Fibroblast of the aortic adventitia (primary cell): Measurements from ENCODE around the gene LYL1.

GRCh38 chr19:12938924-12939062 is 384 bp downstream of the CALR start:
- CAGE, long polyA plus RNA = no peak

DNA sequence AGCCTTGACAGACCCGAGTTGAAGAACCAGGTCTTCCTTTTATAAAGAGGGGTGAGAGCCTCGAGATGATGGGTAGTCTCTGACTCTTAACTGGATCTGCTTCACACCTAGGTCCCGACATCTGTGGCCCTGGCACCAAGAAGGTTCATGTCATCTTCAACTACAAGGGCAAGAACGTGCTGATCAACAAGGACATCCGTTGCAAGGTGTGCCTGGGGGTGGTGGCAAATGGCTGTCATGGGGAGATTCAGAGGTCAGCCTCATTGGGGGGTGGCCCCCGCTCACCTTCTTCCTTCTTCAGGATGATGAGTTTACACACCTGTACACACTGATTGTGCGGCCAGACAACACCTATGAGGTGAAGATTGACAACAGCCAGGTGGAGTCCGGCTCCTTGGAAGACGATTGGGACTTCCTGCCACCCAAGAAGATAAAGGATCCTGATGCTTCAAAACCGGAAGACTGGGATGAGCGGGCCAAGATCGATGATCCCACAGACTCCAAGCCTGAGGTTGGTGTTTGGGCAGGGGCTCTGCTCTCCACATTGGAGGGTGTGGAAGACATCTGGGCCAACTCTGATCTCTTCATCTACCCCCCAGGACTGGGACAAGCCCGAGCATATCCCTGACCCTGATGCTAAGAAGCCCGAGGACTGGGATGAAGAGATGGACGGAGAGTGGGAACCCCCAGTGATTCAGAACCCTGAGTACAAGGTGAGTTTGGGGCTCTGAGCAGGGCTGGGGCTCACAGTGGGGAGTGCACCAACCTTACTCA is 1.7 kb downstream of the CALR start:
- CAGE, long polyA plus RNA = no peak

- CAGE, long polyA plus RNA = no peak
These were observed 1.9 kb upstream of the RAD23A start for GRCh38 chr19:12943281-12944670.

DNA sequence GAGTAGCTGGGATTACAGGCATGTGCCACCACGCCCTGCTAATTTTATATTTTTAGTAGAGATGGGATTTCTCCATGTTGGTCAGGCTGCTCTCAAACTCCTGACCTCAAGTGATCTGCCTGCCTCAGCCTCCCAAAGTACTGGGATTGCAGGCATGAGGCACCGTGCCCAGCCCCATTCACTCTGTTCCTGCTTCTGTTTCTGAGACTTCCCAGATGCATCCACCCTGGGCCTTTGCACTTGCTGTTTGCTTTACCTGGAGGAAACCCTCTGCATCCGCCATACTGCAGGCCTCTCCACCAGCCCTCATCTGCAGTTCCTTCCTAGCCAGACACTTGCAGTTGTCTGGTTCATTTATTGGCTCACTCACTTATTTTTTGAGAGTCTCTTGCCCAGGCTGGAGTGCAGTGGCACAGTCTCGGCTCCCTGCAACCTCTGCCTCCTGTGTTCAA is 5.4 kb downstream of the GADD45GIP1 start:
- CAGE, long polyA plus RNA = no peak

DNA sequence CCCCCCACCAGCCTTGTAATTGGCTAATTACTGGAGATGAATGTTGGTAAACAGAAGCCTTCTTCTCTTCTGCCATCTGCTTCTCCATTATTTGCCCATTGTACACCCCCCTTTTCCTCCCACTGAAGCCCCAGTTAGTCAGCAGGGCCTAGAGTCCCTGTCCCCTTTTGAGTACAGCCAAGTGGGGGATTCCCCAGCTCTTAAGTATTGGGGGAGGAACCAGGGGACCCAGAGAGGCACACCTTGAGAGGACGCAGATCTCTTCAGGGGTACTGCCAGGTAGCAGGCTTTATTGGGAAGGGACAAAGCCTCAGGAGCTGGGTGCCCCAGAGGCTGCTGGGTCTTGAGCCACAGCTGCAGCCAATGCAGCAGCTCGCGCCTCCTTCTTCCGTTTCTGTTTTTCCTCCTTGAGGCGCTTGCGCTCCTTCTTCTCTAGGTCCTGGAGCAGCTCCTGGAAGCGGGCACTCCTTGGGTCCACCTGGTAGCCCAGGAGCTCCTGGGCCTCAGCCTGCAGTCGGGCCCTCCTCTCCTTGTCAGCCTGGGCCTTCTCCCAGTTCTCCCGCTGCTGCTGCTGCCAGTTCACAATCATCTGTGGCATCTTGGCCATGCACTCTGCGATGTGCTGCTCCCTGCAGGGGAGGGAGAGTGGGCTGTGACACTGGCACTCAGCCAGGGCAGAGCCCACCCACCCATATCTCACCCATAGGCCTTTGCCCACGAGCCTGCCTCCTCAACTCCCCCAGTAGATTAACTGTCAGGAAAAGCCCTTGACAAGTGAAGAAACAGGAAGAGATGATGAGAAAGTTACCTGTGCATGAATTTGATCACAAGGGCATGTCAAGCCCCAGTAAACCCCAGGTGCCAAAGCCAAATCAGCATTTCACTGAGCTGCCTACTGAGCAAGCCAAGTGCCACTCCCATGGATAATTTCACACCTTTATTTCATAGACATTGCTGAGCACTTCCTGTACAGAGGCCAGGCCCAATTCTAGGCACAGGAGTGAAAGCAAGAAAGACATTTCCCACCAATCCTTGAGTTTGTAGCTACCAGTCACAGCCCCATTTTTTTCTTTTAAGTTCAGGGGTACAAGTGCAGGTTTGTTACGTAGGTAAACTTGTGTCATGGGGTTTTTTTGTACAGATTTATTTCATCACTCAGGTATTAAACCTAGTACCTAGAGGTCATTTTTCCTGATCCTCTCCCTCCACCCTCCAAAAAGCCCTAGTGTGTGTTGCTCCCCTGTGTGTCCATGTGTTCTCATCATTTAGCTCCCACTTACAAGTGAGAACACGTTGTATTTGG is 2.7 kb downstream of the GADD45GIP1 start:
- CAGE, long polyA plus RNA = no peak

DNA sequence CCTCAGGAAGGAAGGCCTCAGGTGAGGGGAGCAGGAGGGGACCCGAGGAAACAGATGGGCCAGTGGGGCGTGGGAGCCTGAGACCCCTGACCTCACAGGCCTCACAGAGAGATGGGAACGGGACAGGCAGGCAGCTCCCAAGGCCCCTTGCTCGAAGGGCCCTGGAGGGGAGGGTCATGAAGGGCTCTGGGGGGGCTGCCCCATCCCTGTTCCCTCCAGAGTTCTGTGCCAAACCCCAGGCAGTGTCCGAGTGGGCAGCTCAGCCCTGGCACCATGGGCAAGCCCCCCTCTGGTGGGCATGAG is 5.6 kb downstream of the DAND5 start:
- CAGE, long polyA plus RNA = no peak

GRCh38 chr19:12996546-12997032 is 1.3 kb downstream of the NFIX start:
- CAGE, long polyA plus RNA = no peak

DNA sequence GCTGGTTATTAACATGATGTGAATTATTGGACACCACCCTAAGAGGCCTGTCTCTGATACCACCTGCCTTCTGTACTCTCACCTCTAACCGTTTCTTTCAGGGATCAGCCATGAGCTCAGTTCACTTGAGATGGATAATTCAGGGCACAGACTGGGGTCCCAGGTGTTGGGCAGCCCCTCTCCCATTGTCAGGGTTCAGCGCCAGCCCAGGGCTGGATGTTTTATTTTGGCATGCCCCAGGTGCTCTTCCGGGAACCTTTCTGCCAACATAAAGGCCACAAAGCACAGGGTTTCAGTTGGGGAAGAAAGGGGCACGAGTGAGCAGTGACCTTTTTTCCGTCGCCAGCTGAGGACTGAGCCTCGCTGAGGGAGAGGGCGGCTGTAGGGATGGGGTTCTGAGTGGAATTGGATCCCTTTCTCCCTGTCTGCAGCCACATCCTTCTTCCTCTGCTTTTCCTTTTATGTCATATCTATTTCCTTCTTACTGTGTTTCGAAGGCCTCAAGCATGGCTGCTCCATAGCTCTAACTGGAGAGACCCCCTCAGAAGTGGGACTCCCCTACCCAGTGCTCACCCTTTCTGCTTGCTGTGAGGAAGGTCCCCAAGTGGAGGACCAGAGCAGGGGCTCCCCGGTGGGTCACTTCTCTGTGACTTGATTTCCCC is 26.1 kb downstream of the NFIX start:
- CAGE, long polyA plus RNA = no peak

DNA sequence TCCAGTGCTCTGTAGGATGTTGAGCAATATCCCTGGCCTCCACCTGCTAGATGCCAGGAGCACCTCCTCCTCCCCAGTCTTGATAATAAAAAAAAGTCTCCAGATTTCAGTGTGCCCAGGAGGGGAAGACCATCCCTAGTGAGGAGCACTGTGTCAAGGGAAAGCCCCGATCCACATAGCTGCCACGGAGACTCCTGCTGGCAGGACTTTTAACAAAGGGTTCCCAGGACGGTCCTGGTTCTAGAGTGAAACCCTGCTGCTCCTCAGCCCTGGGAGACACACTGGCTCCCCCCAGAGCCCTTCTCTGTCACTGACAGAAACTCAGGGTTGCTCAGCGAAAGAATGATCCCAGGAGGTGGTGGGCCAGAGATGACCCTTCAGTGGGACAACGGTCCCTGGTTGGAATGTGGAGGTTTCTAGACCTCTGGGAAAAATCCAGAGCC is 20.3 kb downstream of the LYL1 start:
- CAGE, long polyA plus RNA = no peak

DNA sequence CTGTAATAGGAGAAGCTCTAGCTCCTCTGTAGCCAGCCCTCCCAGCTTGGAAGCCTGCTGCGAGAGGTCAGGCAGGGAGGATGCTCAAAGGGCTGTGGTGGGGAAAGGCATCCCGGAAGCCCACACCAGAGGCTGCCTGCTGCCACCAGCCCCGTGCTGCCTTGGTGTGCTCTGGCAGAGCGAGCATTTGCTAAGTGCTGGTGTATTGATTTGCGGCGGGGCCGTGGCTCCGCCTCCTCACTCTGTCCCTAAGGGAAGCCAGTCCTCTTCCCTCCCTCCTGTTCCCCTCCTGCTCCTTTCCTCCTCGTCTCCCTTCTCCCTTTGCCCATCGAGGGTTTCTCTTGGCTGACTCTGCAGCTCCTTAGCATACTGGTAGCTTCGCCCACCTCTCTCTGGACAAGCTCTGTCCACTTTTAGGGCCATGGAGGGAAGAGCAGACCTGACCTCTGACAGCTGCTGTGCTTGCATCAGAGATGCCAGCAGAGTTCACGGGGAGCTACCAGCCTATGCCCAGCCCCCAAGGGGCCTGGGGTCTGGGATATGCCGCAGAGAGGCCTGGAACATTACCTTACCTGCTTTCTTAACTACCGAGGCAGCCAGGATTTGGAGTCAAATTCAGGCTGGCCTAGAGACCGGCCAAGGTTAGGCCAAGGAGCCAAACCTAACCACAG is 19.8 kb downstream of the LYL1 start:
- CAGE, long polyA plus RNA = no peak

DNA sequence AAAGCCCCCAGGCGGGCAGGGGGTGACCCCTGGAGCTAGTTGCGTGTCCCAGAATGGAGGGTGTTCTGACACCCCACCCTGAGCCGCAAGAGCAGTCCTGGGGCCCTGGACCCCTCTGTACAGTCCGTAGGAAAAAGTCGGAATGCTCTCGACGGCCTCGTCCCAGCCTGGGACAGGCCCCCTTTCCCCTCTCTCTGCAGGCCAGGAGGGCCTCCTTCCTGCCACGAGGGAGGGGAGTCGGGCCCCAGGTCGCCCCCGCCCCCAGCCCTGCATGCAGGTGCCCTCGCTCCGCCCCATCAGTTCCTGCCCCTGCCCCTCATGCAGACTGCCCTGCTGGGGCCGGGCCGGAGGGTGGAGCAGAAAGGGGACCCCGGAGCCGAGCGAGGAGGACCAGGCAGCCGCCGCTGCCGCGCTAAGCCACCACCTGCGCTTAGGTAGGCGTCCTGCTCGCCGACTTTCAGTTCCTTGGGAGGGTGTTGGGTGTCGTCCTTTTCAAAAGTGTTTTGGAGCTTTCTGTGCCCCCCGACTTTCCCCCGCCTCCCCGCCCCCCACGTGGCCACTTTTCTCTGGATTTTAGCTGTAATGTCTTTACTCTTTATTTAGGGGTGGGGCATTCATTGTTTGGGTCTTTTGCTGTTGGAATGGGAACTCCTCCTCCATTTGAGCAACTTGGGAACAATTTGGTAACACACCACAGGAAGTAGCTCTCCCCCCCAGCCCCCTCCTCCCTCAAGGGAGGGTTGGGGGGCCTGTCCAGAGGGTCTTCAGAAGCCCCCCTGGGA is 7.2 kb downstream of the LYL1 start:
- CAGE, long polyA plus RNA = no peak

DNA sequence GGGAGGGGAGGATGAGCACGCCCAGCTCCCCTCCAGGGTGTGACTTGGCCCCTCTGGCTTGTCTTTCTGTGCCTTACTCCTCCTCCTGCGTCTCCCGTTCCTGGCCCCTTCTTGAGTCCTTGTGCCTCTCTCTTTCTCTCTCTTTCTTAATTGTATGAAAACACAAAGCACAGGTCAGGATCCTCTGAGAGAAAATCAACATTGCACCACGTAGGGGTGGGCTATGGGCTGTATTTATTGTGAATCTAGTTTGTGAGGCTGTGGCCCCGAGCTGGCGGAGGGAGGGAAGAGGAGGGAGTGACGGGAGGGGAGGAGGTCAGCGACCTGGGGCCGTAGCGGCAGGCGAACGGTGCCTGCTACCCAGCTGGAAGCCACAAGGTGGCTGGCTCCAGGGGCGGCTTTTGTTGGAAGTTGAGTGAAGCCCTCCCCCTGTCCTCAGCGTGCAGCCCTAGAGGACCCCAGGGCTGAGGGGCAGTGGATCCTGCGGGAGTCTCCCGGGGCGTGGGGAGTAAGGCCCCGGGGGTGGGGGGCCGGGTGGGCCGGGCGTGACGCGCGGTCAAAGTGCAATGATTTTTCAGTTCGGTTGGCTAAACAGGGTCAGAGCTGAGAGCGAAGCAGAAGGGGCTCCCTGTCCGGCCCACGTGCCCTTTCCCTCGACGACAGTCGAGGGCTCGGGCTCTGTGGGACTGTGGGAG is 6.4 kb downstream of the LYL1 start:
- CAGE, long polyA plus RNA = no peak

- CAGE, long polyA plus RNA = no peak
These were observed at the start of gene LYL1 for GRCh38 chr19:13102201-13103239. LYL1 (minus strand) TSS chr19:13102858.

- CAGE, long polyA plus RNA = no peak
These were observed 10.6 kb downstream of the STX10 start for GRCh38 chr19:13139159-13140358.

DNA sequence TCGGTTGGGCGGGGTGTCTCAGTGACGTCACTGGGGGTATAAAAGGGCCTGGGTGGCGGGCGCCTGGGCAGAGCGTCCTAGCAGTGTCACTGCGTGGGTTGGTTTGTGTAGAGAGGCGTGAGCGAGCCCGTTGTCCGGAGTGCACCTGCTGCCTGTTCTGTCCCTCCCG is 2.7 kb downstream of the IER2 start:
- CAGE, long polyA plus RNA = no peak

- CAGE, long polyA plus RNA = no peak
These were observed 662 bp downstream of the CACNA1A start for GRCh38 chr19:13505529-13506105.

DNA sequence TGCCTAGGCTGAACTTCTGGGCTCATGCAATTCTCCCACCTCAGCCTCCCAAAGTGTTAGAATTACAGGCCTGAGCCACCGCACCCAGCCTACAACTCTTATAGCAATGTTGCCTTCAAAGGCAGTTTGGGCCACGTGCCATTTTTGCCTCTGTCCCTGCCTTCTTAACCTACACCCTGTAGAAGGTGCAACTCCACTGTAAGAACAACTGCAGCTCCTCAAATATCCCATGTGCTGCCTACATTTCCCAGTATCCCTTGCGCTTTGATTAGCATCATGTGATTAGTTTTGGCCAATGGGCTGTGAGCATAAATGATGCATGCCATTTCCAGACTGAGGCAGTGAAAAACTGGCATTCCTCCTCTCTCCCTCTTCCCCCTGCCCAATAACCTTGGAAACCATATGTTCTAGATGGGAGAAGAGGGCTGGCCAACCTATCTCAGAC is 58.6 kb upstream of the YJU2B start:
- CAGE, long polyA plus RNA = no peak

DNA sequence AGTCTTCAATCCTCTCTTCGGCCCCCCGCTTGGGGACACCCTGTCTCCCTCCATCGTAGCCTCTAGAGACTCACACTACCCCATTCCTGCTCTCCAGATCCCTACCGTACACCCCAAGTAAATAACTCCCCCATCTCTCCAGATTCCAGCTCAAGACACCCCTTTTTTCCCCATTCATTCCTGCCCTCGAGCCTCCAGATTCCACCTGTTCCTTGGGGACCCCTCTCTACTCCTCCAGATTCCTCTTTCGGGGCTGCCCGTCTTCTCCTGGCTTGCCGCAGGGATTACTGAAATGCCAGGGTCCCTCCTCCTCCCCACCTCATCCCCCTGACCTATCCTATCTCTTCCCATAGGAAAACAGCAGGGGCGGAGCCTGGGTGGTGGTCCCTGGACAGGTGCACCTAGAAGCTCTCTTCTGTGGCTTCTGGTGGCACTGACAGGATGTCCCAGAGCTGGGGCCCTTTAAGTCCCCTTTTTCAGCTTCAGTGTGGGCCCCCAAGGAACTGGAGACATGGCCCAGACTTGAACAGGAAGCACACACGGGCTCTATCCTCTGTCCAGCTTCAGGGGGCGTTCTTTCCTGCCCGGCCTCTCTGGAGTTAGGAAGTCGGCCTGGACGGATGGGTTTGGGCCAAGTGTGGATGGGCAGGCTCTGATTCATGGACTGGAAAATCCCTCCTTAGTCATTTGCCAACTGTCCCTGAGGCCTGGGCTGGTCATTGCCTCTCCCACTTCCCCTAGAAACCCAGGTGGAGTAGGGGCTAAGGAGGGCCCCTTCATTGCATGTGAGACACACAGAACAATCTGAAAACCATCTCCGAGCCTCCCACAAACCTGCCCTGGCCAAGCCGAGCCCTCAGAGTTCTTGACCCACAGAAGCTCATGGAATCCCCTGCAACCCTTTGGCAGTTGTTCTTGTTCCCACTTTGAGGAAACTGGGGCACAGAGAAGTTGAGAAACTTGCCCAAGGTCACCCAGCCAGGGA is 1.3 kb downstream of the ZSWIM4 start:
- CAGE, long polyA plus RNA = no peak

GRCh38 chr19:13831047-13832294 is 36.2 kb downstream of the ZSWIM4 start:
- CAGE, long polyA plus RNA = no peak

- CAGE, long polyA plus RNA = no peak
These were observed 35.9 kb upstream of the NANOS3 start for GRCh38 chr19:13840999-13841511.